HL-60 (cell line): Measurements from ENCODE around the gene TRIM28.

DNA sequence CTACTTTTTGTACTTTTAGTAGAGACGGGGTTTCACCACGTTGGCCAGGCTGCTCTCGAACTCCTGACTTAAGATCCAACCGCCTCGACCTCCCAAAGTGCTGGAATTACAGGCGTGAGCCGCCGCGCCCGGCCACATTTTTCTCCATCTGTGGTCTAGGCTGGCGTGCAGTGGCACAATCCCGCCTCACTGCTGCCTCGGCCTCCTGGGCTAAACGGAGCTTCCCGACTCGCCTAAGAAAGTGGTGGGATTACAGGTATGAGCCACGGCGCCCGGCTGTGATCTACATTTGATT lies 339 bp upstream of the TRIM28 start:
- RRBS = no CpG with 5 or more reads among the region's 19 CpGs

- RRBS = 3% methylated on average over 13 of the region's 68 CpGs
Measured at GRCh38 chr19:58543873-58544566, at the start of gene TRIM28. Gene TRIM28 (plus strand): TSS chr19:58544064.